Rectum (tissue), 1 donor: ENCODE measurements around the gene COL24A1.

DNA sequence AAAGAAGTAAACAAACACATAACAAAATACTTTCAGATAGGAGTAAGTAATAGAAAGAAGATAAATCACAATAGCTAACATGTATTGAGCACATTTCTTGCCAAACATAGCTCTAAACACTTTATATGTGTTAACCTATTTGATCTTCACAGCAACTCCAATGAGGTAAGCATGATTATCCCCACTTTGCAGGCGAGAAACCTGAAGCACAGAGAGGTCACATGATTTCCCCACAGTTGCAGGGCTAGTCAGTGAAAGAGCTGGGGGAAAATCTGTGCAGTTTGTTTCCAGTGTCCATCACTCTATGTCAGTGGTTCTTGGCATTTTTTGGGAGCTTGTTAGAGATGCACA, 21.1 kb downstream of the MCOLN3 start:
- PRO-cap = no peak

DNA sequence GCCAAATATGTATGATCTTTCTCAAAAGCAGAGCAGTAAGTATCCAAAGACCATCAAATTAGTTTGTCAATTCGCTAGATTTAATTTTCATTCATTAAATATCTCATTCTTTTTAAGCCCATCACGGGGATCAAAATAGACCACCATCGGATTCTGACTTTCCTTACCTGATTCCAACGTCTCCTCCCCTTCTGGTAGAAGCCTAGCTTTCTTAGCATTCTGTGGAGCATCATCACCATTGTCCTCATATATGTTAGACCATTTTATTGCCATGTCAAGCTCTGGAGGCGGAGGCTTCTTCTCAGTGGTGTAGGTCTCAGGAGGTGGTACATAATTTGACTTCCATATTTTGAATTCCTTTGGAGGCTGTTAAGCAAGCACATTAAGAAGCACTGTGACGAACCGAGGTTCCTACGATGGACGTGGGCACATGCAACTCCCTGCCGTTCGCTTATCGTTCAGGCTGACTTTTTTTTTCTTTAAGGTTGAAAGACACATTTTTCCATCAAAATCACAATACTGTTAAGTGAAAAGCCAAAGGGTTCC, 1.0 kb downstream of the C1orf52 start:
- PRO-cap = no peak

- PRO-cap = no peak
These were observed 548 bp downstream of the C1orf52 start for GRCh38 chr1:85258903-85259324.

- PRO-cap = no peak
These were observed 54.0 kb upstream of the BCL10 start for GRCh38 chr1:85330299-85330917.

GRCh38 chr1:85440065-85440361, 24.9 kb downstream of the DDAH1 start:
- PRO-cap = no peak

GRCh38 chr1:85465773-85466310, 883 bp upstream of the DDAH1 start:
- PRO-cap = no peak

- PRO-cap = bidirectional peak, plus-strand start at chr1:85576801, minus-strand start at chr1:85576667
These were observed 4.1 kb upstream of the CCN1 start for GRCh38 chr1:85576487-85576779.

GRCh38 chr1:85830687-85831361, 122.6 kb upstream of the ZNHIT6 start:
- PRO-cap = no peak

DNA sequence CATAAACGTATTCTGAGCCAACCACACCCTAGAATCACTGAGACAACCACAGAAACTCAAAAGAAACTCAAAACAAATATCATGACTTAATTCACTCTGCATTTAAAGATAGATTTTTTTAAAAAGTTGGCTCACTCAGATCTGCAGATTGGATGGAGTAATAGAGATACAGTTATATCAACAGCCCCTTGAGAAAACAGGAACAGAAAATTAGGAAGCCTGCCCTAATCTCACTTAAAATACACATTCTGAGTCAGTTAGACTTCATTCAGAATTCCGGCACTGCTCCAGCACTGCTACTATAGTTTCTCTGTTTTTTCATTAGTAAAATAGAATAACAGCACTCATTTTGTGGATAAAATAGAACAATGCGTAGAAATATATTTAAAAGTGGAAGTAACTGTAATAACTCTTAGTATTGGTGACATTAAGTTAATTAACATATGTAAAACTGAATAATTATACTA, 94.9 kb downstream of the COL24A1 start:
- PRO-cap = no peak

GRCh38 chr1:86156585-86157302, at the start of gene COL24A1:
TSS of gene COL24A1 (minus strand) at chr1:86156772.
- PRO-cap = unidirectional peak, plus-strand start at chr1:86156652; unidirectional peak, minus-strand start at chr1:86156955

GRCh38 chr1:86377423-86378002, 18.6 kb downstream of the ODF2L start:
- PRO-cap = no peak

DNA sequence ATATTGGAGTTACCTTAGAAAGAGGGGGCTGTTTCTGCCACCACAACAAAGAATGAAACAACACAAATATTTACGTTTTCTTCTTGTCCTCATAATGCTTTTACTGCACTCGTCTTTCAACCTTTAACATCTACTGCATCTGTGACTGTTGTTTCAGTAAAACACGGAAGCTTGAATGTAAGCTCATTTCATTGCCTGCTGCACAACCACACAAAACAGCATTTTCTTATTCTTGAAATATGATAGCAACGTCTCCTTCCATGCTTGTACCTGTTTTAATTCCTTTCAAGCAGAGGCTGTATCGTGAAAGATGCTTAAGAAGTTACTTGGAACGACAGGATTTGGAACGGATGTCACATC, 802 bp upstream of the SH3GLB1 start:
- PRO-cap = no peak

- PRO-cap = no peak
These were observed 176.7 kb upstream of the LMO4 start for GRCh38 chr1:87151827-87152608.

DNA sequence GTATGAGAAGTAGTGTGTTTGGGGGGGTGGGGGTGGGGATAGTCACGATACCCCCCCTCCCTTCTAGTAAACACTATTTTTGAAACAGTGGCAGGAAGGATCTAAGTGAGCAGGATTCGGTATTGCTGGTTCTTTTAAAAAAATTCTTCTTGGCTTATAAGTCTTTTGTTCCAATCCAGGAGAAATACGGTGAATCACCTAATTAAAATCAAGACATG, 805 bp downstream of the LMO4 start:
- PRO-cap = no peak

DNA sequence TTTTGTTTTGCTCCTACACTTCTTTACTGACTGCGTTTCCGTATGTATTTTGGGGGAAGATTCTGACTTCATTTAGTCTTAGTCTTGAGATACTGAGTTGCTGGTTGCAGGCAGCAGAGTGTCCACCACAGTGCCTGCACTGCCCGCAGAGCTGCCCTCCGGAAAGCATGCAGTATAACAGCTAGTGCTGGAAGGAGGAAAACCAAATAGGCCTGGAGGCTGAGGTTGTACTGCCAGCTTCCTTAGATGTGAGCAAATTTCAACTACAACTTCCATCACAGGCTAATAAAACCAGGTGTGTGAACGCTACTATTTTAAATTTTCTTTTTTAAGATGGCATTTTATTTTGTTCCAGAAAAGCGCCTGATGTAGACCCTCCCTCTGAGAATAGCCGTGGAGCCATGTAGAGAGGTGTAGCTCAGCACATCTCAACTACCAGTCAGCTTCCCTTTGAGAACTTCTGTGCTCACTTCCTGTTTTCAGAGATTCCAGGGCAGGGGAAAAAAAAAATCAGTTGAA, 17.5 kb downstream of the LMO4 start:
- PRO-cap = no peak

- PRO-cap = no peak
These were observed 53.8 kb downstream of the GTF2B start for GRCh38 chr1:88837669-88837936.

GRCh38 chr1:88990116-88990697, 2.2 kb downstream of the KYAT3 start:
- PRO-cap = no peak

DNA sequence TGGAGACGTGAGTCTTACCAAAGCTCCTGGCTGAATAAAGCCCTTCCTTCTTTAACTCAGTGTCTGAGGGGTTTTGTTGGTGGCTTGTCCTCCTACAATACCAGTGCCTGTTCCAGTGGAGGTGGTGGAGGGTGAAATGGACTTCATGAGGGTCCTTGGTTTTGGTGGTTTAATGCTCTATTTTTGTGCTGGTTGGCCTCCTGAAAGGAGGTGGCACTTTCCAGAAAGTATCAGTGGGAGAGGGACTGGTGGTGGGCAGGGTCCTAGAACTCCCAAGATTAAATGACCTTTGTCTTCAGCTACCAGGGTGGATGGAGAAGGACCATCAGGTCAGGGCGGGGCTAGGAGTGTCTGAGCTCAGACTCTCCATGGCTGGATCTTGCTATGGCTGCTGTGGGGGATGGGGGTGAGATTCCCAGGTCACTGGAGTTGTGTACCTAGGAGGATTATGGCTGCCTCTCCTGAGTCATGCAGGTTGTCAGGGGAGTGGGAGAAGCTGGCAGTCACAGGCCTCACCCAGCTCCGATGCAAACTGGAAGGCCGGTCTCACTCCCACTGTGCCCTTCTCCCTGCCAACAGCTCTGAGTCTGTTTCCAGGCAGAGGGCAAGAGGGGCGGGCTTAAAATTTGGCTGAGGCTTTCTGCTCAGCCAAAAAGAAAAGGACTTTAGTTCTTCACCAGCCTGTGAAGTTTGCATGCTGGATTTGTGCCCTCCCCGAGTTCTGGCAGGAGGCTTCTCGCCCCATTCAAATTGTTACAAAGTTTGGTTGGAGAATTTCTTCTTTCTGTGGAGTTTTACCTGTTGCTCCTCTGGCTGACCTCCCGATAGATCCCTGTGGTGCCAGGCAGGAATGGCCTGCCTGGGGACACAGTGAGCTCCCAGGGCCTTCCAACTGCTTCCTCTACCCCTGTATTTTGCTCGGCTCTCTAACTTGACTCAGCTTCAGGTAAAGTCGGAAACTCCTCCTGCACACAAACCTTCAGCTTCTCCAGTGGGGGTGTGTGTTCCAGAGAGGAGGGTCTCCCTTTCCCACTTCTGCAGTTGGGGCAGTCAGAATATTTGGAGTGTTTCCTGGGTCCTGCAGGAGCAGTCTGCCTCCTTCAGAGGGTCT, 13.1 kb upstream of the KYAT3 start:
- PRO-cap = bidirectional peak, plus-strand start at position 690 of the sequence, minus-strand start at position 571 of the sequence

- PRO-cap = no peak
These were observed 11.0 kb downstream of the GBP3 start for GRCh38 chr1:89011531-89012174.

- PRO-cap = no peak
These were observed 457 bp upstream of the GBP3 start for GRCh38 chr1:89023072-89023574.